Cardiac fibroblast (primary cell): Measurements from ENCODE around the gene COX6A1.

DNA sequence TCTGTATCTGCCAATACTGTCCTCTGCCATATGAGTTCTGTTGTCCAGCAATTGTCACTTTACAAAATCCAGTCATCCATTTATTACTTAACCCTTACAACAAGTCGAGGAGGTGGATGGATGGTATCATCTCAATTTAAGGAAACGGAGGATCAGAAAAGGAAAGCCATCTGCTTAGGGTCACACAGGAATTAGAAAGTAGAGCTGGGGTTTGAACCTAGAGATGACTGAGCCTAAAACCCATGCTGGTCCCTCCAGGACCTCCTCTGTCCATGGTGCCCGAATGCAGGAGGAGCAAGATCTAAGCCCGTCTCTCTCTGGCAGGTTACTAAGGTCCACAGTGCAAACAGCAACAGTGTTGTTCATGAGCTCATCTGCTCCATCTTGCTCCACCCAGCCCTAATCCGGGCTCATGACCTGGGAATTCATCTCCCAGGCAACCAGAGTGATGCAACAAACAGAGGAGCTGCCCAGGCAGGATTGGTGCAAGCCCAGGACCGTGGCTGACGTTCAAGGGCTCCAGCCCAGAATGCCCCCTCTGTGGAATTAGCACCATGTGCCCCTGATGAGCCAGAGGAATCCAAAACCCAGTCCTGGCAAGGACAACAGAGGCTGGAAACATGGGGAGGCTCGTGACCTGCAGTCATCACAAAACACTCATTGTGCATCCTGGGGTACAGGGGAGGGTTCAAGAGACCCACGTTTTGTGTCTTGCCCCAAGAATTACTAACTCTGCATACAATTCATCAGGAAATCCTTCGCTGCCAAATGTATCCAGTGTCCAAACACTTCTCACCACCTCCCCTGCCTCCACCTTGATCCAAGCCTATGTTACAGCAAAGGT is 29.9 kb downstream of the HSPB8 start:
- RRBS: no CpG with 5 or more reads among the region's 10 CpGs

DNA sequence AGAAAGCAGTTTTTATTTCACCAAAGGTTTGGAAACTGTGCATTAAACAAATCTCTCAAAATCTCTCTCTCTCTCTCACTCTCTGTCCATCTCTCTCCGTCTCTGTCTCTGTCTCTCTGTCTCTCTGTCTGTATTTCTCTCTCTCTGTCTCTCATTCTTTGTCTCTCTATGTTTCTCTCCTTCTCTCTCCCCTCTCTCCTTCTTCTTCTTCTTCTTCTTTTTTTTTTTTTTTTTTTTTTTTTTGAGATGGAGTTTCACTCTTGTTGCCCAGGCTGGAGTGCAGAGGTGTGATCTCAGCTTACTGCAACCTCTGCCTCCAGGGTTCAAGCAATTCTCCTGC is 18.8 kb downstream of the CCDC60 start:
- RRBS: no CpG with 5 or more reads among the region's 1 CpG

GRCh38 chr12:119660047-119660473 is 7.9 kb upstream of the PRKAB1 start:
- RRBS: no CpG with 5 or more reads among the region's 5 CpGs

GRCh38 chr12:119703805-119704383 is 36.0 kb downstream of the PRKAB1 start:
- RRBS: no CpG with 5 or more reads among the region's 10 CpGs

DNA sequence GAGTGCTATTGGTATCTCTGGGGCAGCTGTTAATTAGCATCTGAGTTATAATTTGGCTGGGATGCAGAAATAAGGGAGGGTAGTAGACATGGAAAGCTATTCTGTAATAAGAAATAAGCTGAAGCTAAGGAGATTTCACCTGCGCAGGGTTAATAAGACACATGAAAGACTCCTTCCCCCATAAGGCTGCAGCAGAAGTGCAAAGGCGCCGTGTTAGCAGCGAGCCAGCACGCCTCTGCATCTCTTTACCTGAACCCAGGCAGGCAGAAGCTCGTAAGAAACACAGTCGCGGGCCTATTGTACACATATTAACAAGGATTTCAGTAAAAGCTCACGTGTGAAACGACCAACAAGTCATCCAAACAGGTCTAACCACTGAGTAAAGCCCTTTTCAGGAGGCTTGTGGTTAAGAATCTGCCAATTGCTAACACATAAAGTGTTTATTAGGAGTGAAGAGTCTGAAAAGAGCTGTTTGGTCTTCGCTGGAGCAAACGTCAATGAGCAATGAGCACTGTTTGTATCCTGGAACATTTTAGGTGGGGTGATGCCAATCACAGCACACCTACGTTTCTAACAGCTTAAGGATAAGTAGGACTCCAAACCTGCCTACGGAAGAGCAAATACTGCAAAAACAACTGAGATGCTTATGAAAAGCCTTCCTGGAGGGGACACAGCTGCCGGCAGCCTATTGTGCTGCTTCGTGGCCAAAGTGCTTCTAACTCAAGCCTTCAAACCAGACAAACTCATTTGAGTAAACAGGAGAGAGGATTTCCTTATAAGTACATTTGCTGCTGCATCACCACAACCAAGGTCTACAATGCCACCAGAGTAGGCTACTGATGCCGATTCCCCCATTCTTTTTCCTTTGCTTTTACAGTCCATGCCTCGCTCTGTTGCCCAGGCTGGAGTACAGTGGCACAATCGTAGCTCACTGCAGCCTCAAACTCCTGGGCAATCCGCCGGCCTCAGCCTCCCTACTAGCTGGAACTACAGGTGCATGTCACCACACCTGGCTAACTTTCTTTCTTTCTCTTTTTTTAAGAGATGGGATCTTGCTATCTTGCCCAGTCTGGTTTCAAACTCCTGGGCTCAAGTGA is 43.2 kb downstream of the PRKAB1 start:
- RRBS: no CpG with 5 or more reads among the region's 21 CpGs

GRCh38 chr12:120061690-120062248 is 54.8 kb downstream of the RAB35 start:
- RRBS: no CpG with 5 or more reads among the region's 9 CpGs

DNA sequence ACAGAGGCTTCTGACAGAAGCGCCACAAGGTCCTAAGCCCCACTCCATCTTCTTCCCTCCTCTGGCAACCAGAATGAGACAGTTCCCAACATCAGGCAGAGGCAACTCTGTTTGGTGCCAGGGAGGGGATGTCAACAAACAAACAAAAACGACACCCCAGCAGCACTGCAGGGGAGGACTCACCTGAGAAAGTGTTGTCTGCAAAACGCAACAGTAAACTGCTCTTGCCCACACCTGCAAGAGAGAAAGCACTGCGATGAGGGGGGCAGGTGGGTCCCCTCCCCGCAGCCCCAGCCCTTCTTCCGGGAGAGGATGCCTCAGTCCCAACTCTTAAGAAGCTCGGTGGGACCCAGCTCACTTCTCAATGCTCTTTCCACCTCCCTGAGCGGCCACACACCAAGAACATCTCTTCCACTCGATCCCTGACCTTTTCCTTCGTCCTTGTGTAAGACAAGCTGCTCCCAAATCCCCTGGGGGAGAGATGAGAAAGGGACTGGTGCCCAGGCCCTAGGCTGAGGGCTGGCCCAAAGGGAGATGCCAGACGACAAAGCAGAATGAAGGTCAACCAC is 8.2 kb downstream of the RAB35 start:
- RRBS: no CpG with 5 or more reads among the region's 11 CpGs

DNA sequence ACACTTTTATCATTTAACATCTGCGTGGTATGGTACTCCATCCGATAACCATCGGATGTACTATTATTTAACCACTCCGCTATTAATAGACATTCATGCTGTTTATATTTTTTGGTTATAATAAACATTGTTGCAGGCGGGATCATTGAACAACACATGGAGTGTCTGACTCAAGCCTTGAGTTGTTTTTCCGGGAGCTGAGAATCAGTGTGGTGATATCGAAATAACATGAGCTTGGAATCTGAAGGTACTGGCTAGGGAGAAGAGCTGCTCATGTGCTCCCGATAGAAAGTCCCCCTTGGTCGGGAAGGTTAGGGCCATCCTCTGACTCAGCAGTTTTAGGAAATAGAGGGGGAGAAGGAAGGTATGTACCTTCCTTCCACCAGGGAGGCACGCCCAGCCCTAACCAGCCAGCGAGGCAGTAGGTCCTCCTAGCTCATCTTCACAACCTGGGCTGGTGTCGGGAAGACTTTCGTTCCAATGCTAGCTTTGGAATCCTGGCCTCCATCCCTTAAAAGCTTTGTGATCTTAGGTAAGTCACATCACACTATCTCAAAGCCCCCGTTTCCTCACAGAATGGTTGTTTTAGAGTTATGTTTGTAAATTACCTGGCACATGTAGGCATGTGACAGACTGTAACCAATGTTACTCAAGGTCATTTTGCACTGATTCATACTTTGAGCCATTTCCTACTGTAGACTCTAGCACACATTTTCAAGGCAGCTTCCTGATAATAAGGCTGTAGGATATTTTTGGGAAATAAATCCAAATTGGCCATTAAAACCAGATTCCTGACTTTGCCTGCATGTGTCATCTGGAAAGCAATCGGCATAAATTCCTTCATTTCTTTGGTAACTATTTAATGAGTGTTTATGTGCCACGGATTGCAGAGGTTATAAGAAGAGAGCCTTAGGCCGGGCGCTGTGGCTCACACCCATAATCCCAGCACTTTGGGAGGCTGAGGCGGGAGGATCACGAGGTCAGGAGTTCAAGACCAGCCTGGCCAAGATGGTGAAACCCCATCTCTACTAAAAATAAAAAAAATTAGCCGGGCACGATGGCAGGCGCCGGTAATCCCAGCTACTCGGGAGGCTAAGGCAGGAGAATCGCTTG is 2.0 kb upstream of the RAB35 start:
- RRBS: no CpG with 5 or more reads among the region's 26 CpGs

DNA sequence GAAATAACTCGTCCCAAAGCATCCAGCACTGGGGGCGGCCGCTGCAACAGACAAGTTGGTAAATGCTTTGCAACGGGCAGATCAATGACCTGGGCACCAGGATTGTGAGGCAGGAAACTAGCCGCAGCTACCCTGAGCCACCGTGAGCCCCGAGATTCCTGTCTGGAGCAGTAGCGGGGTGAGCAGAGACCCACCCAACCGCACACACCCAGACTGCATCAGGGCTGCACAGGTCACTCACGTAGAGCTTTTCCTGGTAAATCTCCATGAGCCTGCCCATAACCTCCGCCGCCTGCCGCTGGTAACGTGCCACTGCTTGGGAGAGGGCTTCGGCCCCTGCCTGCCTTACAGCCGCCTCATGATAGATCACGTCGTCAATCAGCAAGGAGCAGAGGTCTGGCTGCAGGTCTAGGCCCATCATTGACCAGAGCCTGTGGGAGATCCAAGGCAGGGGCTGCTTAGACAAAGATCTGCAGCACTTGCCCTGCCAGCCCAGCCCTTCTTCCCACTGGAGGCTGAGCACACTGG is 38.5 kb upstream of the RAB35 start:
- RRBS: no CpG with 5 or more reads among the region's 18 CpGs

DNA sequence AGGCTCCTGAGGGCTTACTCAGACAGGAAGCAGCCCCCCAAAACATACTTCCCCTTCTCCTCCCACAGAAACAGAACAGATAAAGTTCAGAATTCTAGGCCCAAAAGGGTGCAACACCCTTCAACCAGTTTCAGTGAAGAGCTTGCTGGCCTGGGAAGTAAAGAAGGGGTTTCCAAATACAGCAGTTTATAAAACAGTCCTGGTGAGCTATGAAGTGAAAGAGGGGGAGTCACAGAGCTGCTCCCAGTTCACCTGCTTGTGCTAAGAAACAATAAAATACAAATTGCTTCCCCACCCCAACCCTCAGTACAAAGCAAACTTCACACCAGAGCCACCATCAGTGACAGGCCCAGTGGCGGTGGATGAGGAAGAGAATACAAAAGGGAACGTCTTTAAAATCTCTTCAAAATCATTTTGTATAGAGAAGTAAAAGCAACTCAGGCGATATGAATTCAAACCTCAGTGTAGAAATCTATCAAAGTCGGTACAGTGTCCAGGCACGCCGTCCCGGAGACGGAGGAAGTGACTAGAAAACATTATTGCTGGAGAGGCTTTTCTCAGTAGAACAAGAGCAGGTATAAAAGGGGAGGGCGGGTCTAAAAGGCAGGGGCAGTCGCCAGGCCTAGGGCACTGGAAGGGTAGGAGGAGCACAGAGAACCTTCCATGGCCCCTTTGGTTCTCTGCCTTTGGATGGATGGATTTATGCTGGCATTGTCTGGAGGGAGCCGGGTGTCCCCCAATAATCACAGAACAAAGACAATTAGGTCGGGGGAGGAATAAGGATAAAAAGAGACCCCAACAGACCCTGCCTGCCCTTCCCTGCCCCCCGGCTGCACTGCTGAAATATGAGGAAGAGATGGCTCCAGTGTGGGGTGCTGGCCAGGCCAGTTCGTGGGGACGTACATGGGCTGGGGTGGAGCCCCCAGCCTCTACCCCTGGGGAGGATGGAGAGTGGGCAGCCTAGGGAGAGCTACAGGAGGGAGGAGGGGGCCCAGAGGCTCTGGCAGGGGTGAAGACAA is 10.5 kb upstream of the RPLP0 start:
- RRBS: no CpG with 5 or more reads among the region's 15 CpGs

- RRBS: no CpG with 5 or more reads among the region's 14 CpGs
These were observed 30.8 kb downstream of the PXN start for GRCh38 chr12:120234502-120235350.

DNA sequence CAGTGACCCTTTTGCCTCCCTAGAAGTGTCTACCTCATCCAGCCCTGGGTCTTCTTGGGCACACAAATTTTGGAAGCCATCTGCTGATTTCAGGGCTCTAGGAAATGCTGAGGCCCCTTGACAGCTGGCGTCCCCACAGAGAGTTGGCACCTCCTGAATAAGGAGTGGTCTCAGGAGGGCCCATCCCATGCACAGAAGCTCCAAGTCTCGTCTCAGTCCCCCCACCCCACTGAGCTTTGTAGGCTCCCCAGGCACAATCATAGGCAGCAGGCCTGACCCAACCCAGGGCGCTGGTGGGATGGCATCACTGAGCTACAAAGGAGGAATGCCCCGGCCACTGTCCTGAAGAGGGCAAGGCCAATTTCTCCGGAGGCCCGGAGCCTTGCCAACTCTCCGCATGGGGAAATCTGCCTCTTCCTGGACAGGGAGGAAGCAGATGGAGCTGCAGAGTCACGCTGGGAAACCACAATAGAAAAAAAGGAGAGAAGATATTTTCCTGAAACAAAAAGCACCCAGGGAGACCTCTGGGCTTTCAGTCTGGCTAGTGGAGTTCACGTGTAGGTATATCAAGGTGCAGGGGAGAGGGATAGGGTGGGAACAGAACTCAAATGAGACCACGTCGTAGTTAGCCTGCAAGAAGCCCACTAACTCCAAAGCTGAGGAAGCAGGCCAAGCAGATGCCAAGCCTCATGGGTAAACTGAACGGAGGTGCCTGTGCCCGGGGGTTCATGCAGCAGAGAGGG is 27.7 kb downstream of the PXN start:
- RRBS: no CpG with 5 or more reads among the region's 13 CpGs

DNA sequence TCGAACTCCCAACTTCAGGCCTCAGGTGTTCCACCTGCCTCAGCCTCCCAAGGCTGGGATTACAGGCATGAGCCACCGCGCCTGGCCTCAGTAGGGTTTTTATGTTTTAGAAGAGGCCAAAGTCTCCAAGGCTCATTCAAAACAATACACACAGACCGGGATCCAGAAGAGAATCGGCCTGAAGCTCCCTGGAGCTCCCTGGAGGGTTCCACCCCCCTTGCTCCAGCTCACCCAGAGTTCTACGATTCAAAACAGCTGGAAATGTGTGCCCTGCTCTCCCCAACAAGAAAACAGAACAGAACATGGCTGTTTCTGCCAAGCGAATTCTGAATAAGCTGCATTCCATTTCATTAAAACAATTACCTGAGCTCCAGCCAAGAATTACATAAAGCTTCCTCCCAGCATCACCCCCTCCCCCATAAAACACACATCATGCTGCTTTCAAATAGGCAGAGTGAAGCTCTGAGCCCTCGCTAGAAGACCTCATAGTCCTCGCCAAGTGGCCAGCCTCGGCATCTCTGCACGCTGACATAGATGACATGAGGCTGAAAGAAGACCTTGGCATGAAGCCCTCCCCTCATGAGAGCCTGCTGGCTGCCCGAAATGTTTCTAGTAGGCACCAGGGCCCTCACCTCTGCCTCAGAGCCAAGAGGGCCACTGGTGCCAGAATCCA is 8.5 kb downstream of the PXN start:
- RRBS: no CpG with 5 or more reads among the region's 12 CpGs

- RRBS: no CpG with 5 or more reads among the region's 3 CpGs
These were observed 8.7 kb upstream of the SIRT4 start for GRCh38 chr12:120293412-120293854.

- RRBS: no CpG with 5 or more reads among the region's 6 CpGs
These were observed 10.8 kb downstream of the PLA2G1B start for GRCh38 chr12:120316811-120317105.

DNA sequence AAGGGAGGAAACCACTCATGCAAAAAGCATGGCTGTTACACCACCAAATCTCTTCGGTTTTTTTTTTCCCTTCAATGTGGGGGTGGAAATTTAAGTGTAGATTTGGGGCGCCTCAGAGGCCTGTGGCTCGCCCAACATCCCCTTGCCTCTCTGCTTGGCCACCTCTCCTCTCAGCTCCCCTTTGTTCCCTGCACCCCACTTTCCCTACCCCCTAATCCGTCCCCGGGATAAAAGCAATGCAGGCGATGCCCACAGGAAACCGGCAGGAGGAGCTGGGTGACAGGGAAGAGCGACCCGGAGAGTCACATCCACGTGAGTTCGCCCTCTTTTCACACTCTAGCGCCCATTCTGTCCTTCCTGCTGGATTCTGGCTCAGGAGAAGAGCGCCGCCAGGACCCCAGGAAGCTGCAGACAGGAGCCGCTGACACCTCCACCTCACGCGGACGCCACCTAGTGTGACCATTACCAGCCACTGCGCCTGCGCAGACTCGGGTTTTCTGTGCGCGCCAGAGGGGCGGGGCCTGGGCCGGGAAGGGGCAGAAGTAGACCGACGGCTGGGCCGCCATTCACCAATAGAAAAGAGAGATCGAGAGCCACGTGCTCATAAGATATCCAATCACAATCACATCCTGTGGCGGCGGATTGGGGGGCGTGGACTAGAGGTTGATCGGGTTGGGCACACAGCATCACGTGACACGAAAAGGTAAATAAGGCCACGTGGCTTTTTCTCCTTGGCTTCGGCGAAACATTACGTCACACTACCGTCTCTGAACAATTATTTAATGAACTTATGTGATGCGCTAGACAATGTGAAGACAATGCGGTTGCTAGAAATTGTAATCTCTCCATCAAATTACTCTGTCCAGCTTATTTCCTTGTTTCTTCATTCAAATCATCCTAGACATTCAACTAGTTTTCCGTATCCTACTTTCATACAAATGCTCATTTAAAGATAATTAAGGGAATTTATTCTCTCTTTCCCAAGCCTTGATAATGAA is 10.2 kb downstream of the PLA2G1B start:
- RRBS: no CpG with 5 or more reads among the region's 44 CpGs

DNA sequence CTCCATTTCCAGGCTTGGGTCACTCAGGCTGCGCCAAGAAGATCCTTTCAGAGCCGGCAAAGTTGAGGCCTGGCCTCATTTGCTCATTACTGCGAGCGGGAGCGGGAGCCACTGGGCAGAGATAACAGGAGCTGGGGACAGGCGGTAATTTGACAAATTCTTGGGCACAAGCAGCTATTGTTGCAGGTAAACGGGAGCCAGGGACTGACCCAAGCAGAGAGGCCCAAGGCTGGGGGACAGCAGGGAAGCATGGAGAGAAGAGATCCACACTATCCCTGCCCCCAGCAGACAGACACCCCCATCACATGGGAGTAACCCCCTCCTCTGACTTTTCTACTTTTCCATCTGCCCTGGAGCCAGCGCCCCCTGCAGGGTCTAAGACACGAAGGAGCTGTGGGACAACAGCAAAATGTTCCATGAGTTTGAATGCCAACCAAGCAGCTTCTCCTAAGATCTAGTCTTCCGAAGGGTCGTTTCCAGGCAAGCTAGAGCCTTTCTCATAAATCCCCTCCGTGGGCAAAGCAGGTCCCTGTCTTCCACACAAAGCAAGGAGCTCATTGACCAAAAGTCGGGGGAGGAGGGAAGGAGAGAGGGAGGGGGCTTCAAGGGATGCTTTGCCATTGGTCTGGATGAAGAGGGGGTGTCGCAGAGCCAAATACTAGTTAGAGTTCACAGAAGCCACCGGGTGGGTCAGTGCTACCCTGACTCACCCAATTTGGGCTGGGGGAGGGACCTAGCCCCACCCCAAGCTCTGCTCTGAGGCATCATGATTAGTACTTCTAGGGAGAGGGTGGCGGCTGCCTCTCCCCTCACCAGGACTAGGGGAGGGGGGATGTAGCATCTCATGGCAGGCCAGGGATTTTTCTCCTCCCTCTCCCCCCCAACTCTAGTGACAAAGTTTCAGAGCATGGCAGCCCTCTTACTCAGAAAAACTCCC is 1.7 kb downstream of the MSI1 start:
- RRBS: no CpG with 5 or more reads among the region's 16 CpGs

DNA sequence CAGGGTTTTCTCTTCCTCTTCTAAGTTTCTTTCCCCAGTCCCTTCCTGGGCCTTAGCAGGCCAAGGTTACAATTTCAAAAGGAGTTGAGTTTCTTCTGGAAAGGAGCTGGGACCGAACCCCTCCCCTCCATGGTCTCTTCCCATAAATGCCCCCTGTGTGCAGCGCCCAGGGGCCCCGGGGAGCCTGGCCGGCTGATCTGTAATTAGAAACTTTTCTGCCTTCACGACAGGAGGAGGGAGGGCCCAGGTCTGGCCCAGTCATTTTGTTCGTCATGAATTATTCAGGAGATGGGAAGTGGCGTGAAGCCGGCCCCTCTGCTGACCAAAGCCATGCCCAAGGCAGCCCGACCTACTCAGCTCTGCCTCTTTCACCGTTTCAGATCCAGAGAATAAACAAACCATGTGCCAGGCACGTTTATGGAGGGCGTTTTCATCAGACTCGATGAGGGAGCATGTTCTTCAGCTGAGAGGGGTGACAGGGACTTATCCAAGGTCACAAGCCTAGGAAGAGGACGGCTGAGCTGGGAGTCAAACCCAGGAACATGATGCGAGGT is 33.3 kb upstream of the MSI1 start:
- RRBS: no CpG with 5 or more reads among the region's 15 CpGs

- RRBS: 16% methylated on average over 4 of the region's 12 CpGs
These were observed 23.9 kb upstream of the COX6A1 start for GRCh38 chr12:120413952-120414423.

- RRBS: under 1% methylated on average over 14 of the region's 70 CpGs
These were observed at the start of gene COX6A1 for GRCh38 chr12:120437700-120438766. Gene COX6A1 (plus strand): TSS chr12:120438113.